Heart (tissue), 3 donors: Measurements from ENCODE around the gene DYDC2.

DNA sequence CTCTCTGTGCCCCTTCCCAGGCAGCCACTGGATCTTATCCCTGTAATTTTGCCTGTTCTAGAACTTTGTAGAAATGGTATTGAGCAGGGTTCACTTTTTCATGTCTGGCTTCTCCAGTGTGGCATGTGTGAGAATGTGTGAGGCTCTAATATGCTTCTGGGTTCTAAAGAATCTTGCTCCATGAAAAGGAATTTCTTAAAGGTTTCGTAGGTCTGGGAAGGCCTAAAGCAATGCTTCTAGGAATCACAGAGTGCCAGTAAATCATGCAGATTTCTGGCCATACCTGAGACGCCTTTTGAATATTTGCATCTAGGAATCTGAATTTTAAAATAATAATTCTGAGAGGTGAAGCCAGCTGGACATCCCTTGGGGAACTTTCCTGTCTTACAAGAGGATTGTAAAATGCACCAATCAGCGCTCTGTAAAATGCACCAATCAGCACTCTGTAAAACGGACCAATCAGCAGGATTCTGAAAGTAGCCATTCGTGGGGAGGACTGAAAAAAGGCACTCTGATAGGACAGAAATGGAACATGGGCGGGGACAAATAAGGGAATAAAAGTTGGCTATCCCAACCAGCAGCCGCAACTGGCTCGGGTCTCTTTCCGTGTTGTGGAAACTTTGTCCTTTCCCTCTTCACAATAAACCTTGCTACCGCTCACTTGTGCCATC is 9.8 kb downstream of the PPIF start:
- RAMPAGE, long total RNA, 2 experiments, result no peak in any of the 2 experiments

DNA sequence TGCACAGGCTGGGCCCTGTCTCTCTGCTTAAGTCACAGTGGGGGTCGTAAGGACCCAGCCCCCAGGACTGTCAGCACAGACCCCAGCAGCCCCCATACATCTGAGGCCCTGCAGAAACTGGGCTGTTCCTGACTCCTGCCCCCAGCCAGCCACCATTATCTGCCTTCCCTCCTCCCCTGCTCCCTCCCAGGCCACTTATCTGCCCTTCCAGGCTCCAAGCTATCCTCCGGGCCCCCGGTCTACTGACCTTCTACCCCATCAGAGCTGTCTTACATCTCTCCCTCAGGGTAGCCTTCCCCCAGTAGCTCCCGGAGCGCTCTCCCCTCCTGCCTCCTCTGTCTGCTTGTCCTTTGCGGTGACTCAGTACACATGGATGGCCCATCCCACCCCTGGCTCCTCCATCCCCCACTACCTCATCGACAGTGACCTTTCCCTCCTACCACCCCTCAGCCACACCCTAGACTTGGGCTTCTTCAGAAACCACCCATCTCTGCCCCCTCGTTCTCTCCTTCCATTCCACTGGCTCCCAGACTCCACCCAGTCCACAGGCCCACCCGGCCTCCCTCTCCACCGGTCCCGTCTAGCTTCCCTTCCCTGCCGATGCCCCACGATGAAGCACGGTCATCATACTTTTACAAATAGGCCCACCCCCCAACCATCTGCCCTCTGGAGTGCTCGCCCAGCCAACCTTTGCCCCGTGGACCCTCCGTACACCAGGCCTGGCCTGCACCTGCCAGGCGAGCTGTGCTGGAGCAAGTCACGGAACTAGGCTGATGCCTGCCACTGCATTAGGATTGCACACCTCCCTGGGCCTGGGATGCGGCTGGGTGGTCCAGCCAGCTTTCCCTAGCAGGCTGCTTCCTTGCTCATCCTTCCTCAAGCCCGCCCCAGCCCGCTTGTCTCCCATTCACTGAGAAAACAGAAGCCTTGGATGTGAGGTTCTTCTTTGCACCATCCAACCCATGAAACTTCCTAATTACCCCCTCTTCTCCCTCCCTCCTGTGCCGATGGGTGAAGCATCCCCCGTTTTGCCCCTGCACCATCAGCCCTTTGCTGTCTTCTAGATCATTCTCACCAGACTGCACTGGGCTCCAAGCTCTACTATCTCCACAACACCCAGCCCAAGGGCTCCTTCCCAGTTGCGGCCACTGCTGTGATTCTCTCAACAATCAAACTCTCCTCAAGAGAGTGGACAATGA is 44.6 kb downstream of the PPIF start:
- RAMPAGE, long total RNA, 2 experiments, result no peak in any of the 2 experiments

DNA sequence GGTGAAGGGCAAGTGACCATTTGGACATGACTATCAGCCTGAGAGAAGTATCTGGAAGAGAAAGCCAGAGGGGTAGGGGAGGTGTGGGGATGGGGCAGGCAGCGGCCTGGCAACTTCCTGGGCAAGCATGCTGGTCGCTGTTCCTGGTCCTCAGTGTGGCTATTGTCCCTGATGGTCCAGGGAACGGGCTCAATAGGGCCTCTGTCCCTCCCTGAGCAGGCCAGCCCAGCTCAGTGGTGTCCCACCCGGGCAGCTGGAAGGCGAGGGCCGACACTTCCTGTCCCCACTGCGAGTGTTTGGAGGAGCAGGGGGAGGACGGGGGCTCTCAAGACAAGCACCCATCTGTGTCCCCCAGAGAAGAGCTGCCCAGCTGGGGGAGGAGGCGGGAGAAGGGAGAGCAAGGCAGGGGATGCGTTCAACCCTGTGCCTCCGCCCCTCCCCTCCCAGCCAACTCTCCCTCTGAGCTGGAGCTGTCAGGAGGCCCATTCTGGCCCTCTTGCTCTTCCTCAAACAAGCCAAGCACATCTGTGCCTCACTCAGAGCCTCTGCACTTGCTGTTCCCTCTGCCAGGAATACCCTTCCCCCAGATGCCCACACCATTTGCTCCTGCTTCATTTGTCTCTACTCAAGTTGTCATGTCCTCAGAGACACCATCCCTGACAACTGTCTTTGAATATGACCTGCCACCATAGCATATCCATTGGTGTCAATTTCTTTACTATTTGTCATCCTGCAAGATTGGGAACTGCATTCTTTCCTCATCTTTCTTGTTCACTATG is 35.7 kb downstream of the ZCCHC24 start:
- RAMPAGE, long total RNA, 2 experiments, result no peak in any of the 2 experiments

DNA sequence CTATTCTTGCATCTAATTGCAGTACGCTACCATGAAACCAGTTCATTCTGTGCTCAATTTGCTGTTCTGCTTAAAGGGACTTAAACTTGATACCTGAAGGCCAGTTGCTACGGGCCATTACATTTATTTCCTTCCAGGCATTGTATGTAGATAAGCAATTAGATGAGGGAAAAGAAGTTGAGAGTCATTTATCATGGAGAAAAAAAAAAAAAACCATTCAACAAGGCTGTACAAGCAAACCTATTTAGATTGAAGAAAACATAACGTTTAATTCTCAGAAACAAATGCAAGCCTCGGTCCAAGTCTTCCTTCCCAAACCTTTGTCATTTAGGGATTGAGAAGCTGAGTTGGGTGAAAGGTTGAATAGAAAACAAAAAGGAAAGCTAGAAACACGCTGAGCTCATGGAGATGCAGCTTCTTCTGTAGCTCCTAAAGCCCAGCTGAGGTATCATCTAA is 61.0 kb upstream of the NUTM2E start:
- RAMPAGE, long total RNA, 2 experiments, result no peak in any of the 2 experiments

DNA sequence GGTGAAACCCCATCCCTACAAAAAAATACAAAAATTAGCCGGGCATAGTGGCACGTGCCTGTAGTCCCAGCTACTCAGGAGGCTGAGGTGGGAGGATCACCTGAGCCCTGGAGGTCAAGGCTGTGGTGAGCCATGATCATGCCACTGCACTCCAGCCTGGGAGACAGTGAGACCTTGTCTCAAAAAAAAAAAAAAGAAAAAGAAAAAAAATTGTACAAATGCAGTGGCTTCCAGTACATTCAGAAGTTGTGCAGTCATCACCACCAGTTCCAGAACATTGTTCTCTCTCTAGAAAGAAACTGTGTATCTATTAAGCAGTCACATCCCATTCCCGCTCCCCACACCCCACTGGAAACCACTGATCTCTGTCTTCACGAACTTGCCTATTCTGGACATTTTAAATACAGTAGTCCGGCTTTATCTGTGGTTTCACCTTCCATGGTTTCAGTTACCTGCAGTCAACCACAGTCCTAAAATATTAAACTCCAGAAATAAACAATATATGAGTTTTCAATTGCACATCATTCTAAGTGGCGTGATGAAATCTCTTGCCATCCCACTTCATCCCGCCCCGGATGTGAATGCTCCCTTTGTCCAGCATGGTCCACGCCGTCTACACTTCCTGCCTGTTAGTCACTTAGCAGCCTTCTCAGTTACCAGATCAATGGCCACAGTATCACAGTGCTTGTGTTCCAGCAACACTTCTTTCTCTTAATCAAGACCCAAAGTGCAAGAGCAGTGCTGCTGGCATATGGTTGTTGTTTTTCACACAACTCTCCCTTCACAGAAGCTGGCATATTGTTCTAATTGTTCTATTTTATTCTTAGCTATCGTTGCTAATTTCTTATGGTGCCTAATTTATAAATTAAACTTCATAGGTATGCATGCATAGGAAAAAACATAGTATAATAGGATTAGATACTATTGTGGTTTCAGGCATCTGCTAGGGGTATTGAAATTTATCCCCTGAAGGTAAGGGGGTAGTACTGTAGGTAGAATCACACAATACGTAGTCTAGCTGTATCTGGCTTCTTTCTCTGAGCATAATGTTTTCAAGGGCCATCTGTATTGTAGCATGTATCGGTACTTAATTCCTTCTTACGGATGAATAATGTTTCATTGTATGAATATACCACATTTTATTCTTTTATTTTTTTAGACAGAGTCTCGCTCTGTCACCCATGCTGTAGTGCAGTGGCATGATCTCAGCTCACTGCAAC is 13.4 kb downstream of the PLAC9 start:
- RAMPAGE, long total RNA, 2 experiments, result no peak in any of the 2 experiments

- RAMPAGE, long total RNA, 2 experiments, result no peak in any of the 2 experiments
These were observed 27.2 kb downstream of the PLAC9 start for GRCh38 chr10:80159559-80160304.

- RAMPAGE, long total RNA, 2 experiments, result no peak in any of the 2 experiments
These were observed 32.5 kb downstream of the ANXA11 start for GRCh38 chr10:80172521-80173456.

- RAMPAGE, long total RNA, 2 experiments, result no peak in any of the 2 experiments
These were observed 8.8 kb downstream of the ANXA11 start for GRCh38 chr10:80196202-80197187.

DNA sequence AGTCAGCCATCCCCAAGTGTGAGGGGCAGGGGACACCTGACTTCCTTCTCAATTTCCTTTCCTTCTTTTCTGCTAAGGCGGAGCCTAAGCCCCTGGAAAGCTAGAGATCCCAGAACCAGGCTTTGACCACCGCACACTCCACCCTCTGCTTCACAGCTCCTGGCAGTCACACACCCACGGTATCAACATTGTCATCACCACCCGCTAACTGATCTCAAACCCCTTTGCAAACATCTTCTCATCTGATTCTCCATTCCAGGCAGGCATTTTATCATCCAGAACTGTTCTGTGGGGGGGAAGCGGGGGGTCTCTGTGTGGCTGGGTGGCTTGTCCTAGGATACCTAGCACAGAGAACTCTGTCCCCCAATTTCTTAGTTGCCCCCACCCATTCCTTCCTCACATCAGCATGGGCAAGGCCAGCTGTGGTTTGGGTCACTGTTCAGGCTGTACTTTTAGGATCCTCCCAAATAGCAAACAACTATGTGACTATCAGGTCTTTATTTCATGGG is 3.4 kb downstream of the ANXA11 start:
- RAMPAGE, long total RNA, 2 experiments, result no peak in any of the 2 experiments

GRCh38 chr10:80203084-80204114 is 1.9 kb downstream of the ANXA11 start:
- RAMPAGE, long total RNA, 2 experiments, result no peak in any of the 2 experiments

DNA sequence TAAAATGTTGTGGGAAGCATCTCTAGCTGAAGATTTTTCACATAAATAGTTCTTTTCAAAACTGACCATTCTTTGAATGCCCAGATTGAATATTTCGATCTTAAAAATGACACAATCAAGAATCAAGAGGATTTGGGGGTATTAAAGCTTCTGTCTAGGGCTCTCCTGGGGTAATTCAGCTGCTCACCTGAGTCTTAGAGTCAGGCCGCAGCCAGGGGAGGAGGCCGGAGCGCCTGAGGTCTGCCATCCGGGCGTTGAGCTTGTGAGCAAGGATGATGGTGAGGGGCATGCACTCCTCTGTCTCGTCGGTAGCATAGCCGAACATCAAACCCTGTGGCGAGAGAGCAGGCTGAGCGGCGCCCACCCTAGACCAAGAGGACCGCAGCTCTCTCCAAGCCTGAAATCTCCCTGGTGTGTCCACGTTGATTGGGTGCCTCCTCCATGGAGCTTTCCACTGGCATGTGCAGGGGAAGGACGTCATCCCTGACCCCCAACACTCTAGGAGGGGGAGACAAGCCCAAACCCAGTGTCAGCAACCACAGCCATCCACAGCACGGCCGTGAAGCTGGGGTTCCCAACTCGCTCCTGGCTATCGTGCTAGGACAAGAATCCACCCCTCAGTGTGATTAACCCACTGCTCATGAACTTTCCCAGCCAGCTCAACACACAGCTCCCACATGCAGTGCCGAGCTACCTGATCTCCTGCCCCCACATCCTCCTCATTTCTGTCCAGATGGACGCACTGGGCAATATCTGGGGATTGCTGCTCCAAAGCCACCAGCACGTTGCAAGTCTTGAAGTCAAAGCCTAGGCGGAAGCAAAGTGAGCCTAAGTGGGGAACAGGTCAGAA is 9.2 kb downstream of the MAT1A start:
- RAMPAGE, long total RNA, 2 experiments, result no peak in any of the 2 experiments

GRCh38 chr10:80322512-80323035 is 33.1 kb upstream of the MAT1A start:
- RAMPAGE, long total RNA, 2 experiments, result no peak in any of the 2 experiments

DNA sequence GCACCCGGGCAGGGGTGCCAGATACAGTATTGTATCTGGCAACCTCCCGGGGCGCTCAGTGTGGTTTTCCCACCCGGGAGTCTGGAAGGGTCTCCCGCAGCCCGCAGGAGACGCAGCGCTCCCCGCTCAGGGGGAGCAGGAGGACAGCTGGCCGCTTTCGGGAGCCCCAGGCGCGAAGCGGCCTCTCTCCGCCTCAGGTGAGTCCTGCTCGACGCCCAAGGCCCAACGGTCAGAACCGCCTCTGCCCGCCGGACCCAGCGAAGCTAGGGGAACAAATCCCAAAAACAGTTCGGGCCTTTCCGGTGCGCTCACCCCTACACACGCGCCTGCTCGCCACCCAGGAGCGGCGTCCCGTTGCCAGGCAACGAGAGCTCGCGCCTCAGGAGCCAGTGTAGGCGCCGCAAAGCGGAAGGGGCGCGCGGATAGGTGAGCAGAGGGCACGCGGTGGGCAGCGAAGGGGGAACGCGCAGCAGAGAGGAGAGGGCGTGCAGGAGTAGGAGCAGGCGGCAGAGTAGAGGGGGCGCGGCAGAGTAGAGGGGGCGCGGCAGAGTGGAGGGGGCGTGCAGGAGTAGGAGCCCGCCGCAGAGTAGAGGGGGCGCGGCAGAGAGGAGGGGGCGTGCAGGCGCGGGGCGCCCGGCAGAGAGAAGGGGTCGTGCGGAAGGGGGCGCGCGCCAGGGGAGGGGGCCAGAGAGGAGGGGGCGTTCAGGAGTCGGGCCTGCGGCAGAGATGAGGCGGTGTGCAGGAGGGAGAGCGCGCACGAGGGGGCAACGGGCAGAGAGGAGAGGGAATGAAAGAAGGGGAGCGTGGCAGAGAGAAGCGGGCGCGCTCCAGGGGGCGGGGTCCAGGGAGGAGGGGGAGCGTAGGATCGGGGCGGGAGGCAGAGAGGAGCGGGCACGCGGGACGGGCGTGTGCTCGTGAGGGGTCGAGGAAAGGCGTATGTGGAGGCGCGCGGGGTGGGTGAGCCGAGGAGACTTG is at the start of gene DYDC2:
Gene DYDC2, plus strand, starts transcription at position 382 of the 975 bp plus-strand sequence.
- RAMPAGE, long total RNA, 2 experiments, result no peak in any of the 2 experiments

GRCh38 chr10:80462731-80463875 is 9.0 kb downstream of the TSPAN14 start:
- RAMPAGE, long total RNA, 2 experiments, result no peak in any of the 2 experiments

- RAMPAGE, long total RNA, 2 experiments, result no peak in any of the 2 experiments
These were observed 9.9 kb downstream of the TSPAN14 start for GRCh38 chr10:80463899-80464503.

DNA sequence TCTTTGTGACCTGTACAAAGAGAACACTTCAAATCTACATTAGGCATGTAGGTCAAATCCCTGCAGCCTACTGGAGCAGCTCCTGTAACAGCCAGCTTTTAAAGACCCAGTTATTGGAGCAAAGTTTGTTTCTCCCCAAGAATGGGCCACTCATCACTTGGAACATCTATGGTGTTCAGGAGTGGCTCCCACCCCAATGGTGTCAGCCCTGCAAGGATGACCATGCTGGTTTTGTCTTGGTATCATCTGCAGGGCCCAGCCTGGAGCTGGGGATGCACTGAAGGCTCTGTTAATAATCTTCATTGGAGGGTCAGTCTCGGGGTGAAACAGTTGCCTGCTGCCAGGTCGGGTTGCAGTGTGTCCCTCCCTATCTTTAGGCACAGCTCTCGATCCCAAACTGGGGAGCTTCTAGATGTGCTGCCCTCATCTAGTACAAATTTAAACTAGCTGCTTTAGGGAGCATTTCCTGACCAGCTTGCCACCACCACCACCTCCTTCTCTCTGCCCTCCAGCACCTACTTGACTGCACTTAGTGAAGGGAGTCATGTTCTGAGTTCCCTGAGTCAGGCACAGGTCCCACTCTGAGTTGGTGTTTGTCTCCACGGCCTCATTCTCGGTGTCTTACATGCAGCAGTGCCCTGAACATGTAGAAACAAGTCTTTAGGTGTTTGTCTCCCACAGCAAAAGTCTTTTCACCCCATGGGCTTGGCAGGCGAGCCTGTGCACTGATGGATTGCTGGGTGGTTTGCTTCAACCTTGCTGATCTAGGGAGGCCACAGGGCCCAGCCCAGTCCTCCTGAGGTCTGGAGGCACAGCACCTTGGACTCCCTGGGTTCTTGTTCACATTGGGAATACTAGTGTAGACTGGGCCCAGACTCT is 16.7 kb downstream of the TSPAN14 start:
- RAMPAGE, long total RNA, 2 experiments, result no peak in any of the 2 experiments

DNA sequence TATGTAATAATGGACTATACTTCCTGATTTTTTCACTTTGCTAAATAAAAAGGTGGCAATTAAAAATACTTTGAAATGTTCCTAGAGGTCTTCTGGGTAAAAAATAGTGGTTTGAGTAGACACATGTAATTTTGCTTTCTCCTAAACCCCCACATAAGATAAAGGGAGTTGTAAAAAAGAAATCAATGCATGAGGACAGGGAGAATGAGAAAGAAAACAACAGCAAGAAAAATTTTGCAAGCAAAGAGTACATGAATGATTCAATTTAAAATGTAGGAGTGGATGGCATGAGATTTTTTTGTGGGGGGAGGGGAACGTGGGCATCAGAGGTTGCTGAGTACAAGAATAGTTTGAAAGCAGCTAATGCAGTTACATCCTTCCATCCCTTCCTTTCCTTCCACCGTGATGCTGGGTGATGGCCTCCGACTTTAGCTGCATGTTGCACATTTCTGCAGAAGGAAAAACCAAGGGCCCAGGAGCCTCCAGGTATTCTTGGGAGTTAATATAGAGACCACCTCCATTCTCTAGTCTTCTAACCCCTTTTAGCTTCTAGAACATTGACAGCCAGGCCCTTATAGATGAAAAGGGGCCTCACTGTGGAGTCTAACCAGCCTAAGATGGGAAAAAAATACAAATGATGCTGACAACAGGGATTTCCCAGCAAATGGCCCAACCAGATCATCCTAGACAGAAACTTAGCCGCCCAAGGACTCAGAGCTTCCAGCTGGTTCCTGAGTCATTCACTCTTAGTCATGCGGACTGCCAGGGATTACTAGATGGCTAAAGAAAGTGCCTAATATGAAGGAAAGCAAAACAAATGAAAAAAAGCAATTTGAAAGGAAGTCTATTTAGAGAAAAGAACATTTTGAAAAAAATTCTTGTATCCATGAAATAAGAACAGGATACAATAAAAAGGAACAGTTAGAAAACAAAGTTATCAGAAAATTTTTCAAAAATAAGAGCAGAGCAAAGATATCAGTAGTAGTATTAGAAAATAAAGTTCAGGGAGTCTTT is 23.5 kb downstream of the TSPAN14 start:
- RAMPAGE, long total RNA, 2 experiments, result no peak in any of the 2 experiments

- RAMPAGE, long total RNA, 2 experiments, result no peak in any of the 2 experiments
These were observed 32.6 kb upstream of the SH2D4B start for GRCh38 chr10:80504914-80505744.

DNA sequence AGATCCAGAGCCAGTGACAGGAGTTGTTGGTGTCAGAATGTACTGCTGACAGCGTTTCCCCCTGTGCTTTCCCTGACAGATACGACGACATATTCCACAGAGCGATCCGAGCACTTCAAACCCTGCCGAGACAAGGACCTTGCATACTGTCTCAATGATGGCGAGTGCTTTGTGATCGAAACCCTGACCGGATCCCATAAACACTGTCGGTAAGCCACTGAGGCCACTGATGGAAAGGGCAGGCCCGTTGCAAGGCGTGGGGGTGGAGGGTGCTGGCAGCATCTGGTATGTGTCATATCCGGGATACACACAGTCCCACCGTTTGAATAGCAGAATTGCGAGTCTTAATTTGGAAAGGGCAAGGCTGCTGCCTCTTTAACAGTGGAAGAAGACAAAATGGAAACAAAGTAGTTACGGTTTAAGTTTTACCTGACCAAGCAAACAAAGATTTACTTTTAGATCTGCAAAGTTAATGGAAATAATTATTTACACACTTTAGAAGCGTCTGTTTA is 483.7 kb downstream of the NRG3 start:
- RAMPAGE, long total RNA, 2 experiments, result no peak in any of the 2 experiments

GRCh38 chr10:84152085-84153214 is 13.1 kb downstream of the GHITM start:
- RAMPAGE, long total RNA, 2 experiments, result no peak in any of the 2 experiments